Placental epithelial cell (primary cell): ENCODE measurements around a stretch of chr1.

- CAGE, long polyA plus RNA: no peak
Observed at GRCh38 chr1:15849220-15850397, 2.1 kb downstream of the SPEN start.

GRCh38 chr1:15921782-15922464, 54.0 kb downstream of the ZBTB17 start:
- CAGE, long polyA plus RNA: no peak

- CAGE, long polyA plus RNA: no peak
Observed at GRCh38 chr1:15947702-15948617, 27.9 kb downstream of the ZBTB17 start.

DNA sequence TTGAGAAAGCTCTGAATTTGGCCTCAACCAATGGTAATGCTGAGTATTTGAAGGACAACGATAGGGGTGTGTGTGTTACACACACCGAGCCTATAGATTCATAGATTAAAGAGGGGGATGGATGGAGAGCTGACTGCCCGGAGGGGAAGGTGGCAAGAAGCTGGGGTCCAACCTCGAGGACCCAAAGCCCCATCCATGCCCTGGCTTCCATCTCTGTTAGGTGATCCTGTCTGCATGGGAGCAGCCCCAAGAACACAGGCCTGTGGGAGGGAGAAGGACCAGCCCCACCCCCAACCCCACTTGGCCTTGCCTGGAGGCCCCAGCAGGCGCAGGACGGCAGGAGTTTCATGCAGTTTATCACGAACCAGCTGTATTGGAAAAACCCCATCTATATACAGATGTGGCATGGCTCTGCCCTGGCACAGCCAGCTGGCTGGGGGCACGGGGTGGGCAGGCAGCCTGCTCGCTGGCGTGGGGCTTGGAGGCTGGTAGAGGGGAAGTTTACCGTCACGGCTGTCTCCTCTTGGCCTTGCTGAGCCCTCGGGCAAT, 3.2 kb downstream of the HSPB7 start:
- CAGE, long polyA plus RNA: no peak

DNA sequence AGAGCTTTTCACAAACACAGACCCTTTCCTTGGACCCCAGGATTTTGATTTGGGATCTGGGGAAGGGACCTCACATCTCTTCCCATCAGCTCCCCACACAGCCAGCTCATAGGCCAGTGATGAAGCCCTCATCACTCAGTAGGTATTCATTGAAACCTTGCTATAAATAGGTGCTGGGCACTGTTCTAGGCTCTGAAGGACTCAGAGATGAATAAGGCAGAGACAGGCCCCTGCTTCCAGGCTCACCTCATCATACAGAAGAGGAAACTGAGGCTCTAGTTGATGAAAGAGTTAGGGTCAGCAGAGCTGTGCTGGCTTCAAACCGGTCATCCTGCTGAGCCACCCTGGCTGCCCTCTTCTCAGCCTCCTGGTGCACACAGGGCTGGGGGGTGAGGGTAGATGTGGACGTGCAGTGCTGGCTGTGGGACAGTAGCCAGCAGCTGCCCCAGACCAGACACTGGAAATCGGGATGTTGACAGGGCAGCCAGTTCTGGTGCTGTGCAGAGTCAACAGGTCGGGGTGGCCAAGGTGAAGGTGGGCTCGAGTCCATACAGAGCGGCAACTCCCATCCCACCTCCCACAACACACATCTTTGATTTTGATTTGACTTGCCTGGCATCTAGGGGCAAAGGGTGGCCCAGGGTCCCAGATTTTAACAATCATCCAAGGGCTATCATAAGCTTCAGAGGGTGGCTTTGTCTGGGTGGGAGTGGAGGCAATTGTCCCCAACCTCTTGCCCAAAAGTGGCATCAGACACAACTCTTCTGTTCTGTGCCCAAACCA, 1.5 kb upstream of the CLCNKA start:
- CAGE, long polyA plus RNA: no peak

DNA sequence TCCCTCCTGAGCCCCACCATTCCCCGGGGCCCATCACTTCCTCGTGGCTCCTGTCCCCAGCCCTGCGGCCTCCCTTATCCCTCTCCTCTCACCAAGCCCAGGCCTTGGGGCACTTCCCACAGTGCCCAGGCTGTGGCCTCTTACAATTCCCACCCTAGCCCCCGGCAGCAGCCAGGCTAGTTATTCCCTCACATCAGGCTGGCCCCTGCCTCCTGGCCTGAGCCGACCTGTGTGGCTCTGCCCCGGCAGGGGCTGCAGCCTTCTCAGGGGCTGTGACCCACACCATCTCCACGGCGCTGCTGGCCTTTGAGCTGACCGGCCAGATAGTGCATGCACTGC, 8.3 kb downstream of the CLCNKA start:
- CAGE, long polyA plus RNA: no peak

DNA sequence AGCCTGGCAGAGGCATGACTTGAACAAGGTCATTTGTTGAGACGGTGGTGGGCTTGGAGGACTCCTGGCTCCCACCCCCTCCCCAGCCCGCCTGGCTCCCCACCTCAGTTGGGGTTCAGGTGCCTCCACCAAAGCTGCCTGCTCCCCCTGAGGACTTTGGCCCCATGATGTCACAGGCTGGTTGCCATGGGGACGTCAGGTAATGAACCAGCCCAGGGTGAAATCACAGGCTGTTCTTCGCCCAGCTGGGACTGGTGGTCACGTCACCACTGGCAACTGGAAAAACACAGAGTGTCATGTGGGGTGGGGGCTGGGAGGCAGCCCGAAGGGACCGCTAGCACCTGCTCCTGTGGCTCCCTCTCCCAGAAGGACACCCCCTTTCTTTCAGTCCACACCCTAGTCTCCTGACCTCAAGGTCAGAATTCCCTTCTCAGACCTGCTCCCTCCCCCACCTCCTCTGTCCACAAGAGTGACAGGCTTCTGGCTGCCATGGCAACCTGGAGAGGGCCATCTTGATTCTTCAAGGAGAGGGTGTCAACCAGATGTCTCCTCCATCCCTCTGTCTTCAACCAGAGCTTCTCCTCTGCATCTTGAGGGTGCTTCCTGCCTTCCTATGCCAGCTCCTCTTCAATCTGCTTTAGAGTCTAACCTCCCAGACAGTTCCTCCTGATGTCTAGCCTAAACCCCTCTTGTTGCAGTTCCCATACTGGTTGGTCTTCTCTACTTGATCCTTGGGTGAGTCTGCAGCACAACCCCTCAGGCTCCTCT, 6.2 kb downstream of the FAM131C start:
- CAGE, long polyA plus RNA: no peak

DNA sequence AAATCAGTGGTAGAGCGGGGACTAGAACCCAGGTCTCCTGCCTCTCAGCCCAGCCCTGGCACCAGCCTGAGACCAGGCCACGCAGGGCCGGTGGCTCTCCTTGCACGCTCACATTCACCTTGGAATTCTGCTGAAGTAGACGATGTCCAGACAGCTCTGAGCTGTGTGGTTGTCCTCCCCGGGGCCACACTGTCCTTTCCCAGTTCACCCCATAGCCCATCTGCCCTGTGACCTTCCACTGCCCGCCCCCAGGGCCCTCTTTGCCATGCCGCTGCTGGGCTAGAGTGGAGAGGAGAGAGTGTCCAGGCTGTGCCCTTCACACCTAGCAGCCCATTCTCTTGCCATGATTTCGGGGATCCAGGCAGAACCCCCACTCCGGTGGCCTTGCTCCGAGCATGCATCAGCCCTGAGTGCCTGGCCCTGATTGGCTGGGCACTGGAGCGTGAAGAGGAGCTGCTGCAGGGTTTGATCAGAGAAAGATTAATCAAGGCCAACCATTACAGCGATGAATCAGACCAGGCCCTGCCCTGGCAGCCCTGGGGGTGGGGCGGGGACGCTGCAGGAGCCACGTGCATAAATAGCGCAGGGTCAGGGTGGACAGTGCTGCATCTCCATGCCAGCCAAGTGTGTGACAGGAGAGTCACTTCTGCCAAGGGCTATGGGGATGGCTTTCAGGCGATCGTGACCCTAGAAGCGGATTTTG, 3.2 kb upstream of the FAM131C start:
- CAGE, long polyA plus RNA: no peak

- CAGE, long polyA plus RNA: no peak
Observed at GRCh38 chr1:16153612-16154188, 2.2 kb downstream of the EPHA2 start.

DNA sequence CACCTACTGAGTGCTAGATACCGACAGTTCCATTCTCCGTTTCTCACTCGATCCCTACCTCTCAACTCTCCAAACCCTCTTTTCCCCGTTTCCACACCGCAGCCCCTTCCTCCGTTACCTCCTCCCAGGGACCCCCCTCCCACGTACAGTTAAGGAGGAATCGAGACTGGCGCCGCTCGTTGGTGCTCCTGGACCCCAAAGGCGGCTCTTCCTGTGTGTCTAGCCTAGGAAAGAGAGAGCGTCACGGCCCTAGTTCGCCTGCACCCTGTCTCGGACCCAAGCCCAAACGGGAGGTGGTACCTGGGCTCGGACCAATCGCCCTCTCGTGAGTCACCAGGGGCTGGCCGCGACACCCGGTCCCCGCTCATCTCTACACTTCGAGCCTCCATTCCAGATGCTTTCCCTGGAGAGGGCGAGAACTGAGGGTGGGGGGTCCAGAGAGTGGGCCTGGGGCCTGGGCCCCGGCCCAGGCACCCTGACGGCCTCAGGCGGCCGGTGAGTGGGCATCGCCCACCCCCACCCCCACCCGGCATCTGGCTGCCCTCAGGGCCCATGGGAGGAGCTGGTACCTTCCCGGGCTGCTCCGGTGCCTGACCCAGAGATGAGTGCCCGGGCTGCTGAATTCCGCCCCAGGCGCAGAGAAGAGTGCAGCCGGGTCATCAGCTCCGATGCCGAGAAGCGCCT, 4.9 kb downstream of the ARHGEF19 start:
- CAGE, long polyA plus RNA: no peak

GRCh38 chr1:16226639-16227256, 10.2 kb downstream of the CPLANE2 start:
- CAGE, long polyA plus RNA: no peak

GRCh38 chr1:16248380-16249174, 11.6 kb upstream of the CPLANE2 start:
- CAGE, long polyA plus RNA: no peak

DNA sequence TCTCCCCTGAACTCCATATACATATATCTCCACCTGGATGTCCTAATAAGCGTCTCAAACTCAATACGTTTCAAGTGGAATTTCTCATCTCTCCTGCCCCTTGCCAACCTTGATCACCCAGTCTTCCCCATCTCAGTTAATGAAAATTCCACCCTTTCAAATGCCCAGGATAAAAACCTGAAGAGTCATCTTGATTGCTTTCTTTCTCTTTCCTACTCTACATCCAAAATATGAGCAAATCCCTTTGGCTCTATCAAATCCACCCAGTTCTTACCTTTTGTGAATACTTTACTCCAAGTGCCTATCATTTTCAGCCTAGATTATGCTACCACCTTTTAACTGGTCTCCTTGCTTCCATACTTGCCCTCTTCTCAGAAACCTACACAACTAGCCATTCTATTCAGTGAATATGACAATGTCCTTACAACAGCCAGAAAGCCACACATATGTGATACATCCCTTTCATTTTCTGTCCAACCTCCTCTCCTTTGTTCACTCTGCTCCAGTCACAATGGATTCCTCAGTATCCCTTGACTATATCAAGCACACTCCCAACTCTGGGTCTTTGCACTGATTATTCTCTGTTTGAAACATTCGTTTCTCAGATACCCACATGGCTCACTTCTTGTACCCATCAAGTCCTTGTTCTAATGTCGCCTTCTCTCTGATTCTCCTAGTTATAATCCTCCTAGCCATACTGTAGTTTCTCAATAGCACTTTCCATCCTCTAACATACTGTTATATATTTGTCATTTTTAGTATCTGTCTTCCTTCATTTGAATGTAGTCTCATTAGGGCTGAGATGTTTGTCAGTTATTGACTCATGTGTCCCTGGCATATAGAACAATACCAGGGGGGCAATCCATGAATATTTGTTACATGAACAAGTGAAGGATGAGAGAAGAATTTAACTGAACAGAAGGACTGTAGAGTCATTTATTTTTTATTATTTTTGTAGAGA, 50.0 kb upstream of the CPLANE2 start:
- CAGE, long polyA plus RNA: no peak

GRCh38 chr1:16348968-16349512, 3.2 kb downstream of the FBXO42 start:
- CAGE, long polyA plus RNA: no peak

- CAGE, long polyA plus RNA: no peak
Observed at GRCh38 chr1:16352751-16353674, 733 bp upstream of the FBXO42 start.

DNA sequence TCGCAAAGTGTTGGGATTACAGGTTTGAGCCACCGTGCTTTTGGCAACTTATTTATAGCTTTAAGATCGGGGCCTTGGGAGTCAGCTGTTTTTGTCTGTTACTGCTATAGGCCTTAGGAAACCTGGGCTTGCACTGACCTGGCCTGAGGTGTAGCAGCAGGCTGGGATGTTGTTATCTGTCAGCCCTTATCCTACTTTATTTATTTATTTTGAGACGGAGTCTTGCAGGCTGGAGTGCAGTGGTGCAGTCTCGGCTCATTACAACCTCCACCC, 11.4 kb downstream of the SZRD1 start:
- CAGE, long polyA plus RNA: no peak

DNA sequence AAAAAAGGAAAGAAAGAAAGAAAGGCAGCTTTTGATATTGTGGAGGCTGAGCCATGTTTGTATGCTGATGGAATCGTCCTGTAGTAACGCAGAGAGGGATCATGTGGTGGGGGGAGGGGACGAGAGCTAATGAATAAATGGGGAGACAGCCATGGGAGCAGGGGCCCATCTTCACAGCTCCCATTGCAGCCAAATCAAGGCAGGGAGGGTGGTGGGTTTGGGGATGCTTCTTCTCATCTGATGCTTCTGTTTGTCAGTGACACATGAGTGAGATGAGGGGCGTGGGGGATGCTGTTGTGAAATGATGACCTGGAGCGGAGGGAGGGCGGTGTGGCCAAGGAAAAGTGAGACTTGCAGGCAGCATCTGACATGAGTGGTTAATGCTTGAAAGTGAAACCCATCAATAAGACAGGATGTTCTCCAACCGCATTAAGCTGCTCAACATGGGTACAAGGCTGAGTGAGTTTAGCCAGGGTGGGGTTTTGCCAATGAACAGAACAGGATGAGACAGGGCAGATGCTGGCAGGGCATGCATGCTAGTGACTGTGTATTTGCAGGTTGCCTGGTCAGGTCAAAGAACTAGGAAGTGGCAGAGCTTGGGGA, 16.6 kb downstream of the SPATA21 start:
- CAGE, long polyA plus RNA: no peak

GRCh38 chr1:16430601-16430962, 6.6 kb downstream of the SPATA21 start:
- CAGE, long polyA plus RNA: no peak

GRCh38 chr1:16616836-16617805, 176.6 kb downstream of the NECAP2 start:
- CAGE, long polyA plus RNA: no peak

GRCh38 chr1:16619500-16620245, 179.1 kb downstream of the NECAP2 start:
- CAGE, long polyA plus RNA: no peak